Measurements from ENCODE around the gene AJM1.

- PRO-cap = no peak
- RRBS = 91% methylated on average over 4 of the region's 18 CpGs
These were observed 9.4 kb downstream of the AGPAT2 start for GRCh38 chr9:136677783-136678320.

- PRO-cap = no peak
- RRBS = 63% methylated on average over 3 of the region's 16 CpGs
These were observed 1.2 kb downstream of the DIPK1B start for GRCh38 chr9:136713405-136714094.

DNA sequence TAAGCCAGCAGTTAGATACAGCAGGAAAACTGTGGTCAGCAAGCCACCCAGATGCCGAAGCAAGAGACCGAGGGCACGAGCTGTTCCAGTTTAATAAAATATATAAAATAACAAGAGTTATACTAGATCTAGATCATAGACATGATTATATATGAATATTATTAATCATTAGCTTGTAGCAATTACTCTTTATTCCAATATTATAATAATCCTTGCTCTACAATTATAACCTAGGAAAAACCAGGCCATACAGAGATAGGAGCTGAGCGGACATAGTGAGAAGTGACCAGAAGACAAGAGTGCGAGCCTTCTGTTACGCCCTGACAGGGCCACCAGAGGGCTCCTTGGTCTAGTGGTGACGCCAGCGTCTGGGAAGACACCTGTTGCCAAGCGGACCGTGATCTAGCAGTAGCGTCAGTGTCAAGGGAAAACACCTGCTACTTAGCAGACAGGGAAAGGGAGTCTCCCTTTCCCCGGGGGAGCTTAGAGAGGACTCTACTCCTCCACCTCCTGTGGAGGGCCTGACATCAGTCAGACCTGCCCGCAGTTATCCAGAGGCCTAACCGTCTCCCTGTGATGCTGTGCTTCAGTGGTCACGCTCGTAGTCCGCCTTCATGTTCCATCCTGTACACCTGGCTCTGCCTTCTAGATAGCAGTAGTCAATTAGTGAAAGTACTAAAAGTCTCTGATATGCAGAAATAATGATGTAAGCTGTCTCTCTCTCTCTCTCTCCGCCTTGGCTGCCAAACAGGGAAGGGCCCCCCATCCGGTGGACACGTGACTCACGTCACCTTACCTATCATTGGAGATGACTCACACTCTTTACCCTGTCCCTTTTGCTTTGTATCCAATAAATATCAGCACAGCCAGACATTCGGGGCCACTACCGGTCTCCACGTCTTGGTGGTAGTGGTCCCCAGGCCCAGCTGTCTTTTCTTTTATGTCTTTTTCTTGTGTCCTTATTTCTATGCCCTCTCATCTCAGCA lies 2.2 kb upstream of the LCN15 start:
- PRO-cap = no peak
- RRBS = no CpG with 5 or more reads among the region's 24 CpGs

DNA sequence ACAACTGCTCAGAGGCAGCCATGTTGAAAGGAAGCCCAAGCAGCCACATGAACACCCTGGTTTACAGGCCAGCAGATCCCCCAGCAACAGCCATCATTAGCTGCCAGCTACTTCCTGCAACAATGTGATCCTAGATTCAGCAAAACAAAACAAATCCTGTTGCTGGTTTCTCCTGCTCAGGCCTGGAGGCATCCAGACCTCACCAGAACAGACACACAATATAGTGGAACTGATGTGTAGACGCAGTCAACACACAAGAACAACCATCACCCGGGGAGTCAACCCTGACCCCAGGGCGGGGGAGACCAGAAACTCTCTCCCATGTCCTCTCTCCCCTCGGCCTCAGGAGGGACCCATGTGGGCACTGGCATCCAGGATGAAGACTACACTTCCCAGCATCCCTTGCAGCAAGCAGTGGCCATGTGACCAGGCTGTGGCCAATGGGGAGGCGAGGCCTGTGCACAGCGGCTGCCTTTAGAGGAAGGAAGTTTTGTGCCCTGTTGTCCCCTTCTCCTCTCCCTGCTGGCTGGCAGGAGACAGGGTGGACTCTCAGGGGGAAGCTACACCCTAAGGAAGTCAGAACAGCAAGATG lies 9.2 kb upstream of the LCN15 start:
- PRO-cap = no peak
- RRBS = no CpG with 5 or more reads among the region's 6 CpGs

- PRO-cap = bidirectional peak, plus-strand start at chr9:136800058, minus-strand start at chr9:136799938; bidirectional peak, plus-strand start at chr9:136800331, minus-strand start at chr9:136800148
- RRBS = 3% methylated on average over 10 of the region's 67 CpGs
These were observed 4.0 kb downstream of the CCDC183 start for GRCh38 chr9:136799789-136800824.

DNA sequence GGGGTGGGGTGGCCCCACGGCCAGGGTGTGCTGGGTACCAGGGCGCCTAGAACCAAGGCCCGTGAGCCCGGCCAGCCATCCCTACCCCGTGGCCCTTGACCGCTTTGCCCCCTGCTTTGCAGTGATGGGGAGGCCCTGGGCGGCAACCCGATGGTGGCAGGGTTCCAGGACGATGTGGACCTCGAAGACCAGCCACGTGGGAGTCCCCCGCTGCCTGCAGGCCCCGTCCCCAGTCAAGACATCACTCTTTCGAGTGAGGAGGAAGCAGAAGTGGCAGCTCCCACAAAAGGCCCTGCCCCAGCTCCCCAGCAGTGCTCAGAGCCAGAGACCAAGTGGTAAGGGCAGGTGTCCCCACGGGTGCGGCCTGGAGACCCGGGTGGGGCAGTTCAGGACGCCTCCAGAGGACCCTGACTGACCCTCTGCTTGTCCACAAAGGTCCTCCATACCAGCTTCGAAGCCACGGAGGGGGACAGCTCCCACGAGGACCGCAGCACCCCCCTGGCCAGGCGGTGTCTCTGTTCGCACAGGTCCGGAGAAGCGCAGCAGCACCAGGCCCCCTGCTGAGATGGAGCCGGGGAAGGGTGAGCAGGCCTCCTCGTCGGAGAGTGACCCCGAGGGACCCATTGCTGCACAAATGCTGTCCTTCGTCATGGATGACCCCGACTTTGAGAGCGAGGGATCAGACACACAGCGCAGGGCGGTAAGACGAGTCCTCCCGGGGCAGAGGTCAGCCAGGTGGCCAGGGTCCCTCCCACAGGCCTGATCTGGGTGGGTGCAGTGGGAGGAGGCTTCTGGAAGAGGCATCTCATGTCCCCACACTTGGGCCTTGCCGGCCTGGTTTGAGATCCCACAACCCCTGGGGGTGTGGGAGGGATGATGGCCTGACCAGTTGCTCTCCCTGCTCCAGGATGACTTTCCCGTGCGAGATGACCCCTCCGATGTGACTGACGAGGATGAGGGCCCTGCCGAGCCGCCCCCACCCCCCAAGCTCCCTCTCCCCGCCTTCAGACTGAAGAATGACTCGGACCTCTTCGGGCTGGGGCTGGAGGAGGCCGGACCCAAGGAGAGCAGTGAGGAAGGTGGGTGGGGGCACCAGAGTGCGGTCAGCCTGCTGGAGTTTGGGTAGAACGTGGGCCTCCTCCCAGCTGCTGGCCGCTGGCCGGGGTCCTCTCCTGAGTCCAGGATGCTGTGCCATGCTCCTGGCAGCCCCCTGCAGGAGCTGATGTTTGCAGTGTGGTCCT lies 3.1 kb upstream of the AJM1 start:
- PRO-cap = no peak
- RRBS = 90% methylated on average over 5 of the region's 52 CpGs

DNA sequence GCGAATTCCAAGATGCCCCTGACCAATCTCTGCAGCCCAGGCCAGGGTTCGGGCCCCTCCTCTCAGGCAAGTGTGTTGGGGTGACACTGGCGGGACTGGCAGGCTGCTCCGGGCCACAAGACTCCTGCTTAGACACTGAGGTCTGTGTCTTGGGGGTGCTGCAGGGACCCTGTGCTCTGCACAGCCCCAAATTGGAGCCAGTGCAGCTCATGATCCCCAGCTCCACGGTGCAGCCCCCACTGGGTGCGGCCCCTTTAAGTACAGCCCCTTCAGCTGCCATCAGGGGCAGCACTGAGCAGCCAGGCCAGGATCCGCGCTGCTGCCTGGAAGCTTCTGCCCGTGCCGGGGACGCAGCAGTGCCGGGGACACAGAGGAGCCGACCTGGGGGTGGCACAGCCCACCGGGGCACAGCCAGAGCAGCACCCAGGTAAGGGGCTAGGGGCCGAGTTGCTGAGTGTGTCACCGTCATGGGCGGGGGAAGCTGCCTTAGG lies at the start of gene AJM1:
Gene AJM1 (plus strand): TSS at position 316 of the 491 bp plus-strand sequence.
- PRO-cap = unidirectional peak, plus-strand start at position 307 of the sequence
- RRBS = 4% methylated on average over 2 of the region's 17 CpGs

DNA sequence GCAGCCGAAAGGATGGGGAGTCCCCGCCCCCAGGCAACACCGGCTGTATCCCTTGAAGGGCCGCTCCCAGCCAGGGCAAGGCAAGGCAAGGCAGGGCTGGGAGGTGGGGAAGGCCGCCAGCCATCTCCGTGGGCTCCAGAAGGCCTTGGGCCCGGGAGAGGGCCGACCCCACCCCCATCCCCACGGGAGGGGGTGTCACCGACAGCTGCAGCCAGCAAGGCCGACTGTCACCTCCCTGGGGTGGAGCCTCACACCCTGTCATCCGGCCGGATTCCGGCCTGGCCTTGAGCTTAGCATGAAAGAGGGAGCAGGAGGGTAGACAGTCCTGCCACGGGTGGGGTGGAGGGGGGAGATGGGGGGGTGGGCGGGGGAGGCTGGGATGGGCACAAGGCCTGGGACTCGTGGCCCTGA lies 381 bp downstream of the AJM1 start:
- PRO-cap = bidirectional peak, plus-strand start at position 296 of the sequence, minus-strand start at position 42 of the sequence
- RRBS = under 1% methylated on average over 6 of the region's 17 CpGs

DNA sequence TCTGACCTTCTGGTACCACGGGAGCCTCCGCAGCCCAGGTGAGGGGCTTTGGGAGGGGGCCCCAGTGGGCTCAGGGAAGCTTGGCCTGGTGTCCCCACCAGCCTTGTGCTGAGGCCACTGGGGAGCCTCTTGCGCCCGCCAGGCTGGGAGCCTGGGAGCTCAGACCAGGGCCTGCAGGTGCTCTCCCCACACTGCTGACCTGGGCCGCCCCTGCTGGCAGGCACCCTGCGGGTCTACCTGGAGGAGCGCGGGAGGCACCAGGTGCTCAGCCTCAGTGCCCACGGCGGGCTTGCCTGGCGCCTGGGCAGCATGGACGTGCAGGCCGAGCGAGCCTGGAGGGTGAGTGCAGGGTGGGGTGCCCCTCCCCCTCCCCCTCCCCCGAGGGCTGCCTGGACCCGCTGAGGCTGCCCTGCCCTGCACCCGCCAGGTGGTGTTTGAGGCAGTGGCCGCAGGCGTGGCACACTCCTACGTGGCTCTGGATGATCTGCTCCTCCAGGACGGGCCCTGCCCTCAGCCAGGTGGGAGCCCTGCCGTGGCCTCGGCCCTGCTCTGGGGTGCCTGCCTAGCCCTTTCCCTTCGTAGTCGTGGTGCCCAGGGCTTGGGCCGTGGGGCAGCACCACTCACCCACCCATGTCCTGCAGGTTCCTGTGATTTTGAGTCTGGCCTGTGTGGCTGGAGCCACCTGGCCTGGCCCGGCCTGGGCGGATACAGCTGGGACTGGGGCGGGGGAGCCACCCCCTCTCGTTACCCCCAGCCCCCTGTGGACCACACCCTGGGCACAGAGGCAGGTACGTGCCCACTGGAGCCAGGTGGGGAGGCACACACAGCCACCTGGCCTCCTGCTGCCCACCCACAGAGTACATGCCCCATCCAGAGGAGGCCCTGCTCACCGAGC lies 5.9 kb downstream of the MAMDC4 start:
- PRO-cap = no peak
- RRBS = no CpG with 5 or more reads among the region's 32 CpGs

GRCh38 chr9:136943748-136944286 lies 721 bp downstream of the FBXW5 start:
- PRO-cap = no peak
- RRBS = under 1% methylated on average over 12 of the region's 49 CpGs

GRCh38 chr9:137045075-137045968 lies 655 bp downstream of the NPDC1 start:
- PRO-cap = unidirectional peak, plus-strand start at chr9:137045766
- RRBS = 3% methylated on average over 56 of the region's 81 CpGs

DNA sequence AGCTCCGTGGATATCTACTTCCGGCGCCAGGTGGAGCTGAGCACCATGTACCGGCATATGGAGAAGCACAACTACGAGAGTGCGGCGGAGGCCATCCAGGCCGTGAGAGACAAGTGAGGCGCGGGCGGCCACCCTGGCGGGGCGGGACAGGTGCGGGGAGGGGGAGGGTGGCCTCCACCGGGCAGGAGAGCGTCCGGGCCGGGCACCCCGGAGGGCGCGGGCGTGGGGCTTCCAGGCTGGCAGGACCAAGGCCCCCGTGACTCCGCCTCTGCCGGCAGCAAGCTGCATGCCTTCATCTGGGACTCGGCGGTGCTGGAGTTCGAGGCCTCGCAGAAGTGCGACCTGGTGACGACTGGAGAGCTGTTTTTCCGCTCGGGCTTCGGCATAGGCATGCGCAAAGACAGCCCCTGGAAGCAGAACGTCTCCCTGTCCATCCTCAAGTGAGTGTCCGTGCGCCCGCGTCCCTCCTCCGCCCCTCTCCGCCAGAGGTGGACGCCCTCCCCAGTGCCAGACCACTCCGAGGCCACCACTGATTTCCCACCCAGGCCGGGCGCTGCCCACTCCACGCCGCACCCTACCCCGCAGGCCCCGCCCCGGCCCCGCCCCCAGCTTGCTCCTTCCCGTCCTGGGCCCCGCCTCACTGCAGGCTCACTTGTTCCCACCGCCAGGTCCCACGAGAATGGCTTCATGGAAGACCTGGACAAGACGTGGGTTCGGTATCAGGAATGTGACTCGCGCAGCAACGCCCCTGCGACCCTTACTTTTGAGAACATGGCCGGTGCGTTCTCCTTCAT lies 6.8 kb downstream of the LRRC26 start:
- PRO-cap = no peak
- RRBS = 12% methylated on average over 22 of the region's 64 CpGs

GRCh38 chr9:137243373-137243876 lies 2.3 kb downstream of the TUBB4B start:
- PRO-cap = no peak
- RRBS = 83% methylated on average over 1 of the region's 17 CpGs

GRCh38 chr9:137277993-137279171 lies 856 bp downstream of the TOR4A start:
- PRO-cap = bidirectional peak, plus-strand start at chr9:137278324, minus-strand start at chr9:137278345; unidirectional peak, minus-strand start at chr9:137278412; unidirectional peak, minus-strand start at chr9:137278472
- RRBS = 36% methylated on average over 42 of the region's 121 CpGs

GRCh38 chr9:137279275-137279926 lies 1.9 kb downstream of the TOR4A start:
- PRO-cap = no peak
- RRBS = 82% methylated on average over 15 of the region's 84 CpGs

- PRO-cap = no peak
- RRBS = no CpG with 5 or more reads among the region's 24 CpGs
These were observed 2.3 kb downstream of the NRARP start for GRCh38 chr9:137299557-137300472.

- PRO-cap = no peak
- RRBS = no CpG with 5 or more reads among the region's 29 CpGs
These were observed 474 bp downstream of the NRARP start for GRCh38 chr9:137301659-137301934.

DNA sequence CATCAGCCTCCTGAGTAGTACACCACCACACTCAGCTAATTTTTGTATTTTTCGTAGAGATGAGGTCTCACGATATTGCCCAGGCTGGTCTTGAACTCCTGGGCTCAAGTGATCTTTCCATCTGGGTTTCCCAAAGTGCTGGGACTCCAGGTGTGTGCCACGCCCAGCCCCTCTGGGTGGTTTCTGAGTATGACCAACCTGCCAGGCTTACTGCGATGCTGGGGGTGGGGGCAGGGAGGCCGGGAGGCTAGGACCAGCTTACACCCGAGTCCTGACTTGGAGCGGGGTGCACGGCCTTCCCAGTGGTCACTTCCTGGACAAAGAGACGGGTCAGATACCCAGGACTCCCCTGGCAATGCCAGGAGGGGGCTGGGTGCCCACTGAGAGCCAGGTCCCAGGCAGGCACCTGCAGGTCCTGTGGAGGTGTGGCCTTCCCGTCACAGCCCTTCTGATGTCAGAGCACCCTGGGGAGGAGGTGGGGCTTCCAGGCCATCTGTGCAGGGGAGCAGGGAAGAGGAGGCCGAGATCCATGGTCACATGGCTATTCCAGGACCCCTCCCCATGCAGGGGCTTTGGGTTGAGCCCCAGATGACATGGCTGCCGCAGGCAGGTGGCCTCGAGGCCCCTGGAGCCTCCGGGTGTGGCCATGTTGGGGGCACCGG lies 8.4 kb upstream of the NRARP start:
- PRO-cap = no peak
- RRBS = 53% methylated on average over 3 of the region's 15 CpGs

DNA sequence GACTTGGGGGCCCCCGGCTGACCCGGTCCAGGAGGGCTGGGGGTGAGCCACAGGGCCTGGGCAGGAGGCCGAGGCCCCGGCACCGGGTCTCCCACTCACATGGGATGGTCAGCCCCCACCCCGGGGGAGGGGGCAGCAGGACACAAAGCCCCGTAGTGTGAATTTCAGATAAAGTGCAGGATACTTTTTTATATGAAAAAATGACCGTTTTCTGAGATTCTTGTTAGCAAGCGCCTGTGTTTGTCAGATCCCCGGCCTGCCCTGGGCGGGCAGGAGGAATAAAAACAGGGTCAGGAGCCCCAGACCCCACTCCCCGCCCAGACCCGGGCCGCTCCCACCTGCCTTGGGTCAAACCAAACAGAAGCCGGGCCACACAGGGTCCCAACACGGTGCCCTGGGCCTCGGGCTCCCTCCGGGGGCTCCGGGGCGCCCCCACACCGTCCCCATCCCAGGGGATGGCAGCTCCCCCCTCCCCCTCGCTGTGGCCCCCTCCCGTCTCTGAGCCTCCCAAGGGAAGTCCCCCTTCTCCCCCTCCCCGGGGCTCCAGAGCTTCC lies 13.5 kb upstream of the NRARP start:
- PRO-cap = no peak
- RRBS = 29% methylated on average over 19 of the region's 24 CpGs

DNA sequence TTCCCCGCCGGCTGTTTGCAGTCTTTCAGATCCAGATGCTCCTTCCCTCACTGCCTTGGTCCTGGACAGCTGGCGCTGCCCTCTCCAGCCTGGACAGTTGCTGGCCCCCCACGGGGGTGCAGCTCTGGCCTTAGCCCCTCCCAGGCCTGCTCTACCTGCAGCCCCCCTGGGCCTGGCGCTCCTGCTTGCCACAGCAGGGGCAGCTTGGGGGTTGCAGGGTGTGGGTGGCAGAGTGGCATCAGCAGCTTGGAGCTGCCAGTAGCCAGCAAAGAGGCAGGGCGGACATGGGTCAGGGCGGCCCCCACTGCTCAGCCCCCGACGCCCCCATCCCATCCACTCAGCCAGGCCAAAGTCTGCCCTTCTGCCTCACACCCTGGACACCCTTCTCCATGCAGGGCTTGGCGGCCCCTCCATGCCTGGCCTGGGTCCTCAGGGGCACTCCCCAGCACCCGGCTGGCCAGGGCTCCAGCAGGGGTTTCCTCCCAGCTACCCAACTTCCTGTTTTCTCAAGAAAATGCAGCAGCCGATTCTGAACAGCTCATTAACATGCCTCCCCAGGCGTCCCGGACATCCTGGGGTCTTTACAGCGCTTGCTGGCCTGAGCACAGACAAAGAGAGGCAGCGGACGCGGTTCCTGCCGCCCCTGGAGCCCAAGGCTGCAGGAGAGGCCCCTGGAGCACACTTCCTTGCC lies 18.4 kb upstream of the NRARP start:
- PRO-cap = no peak
- RRBS = 42% methylated on average over 3 of the region's 19 CpGs